Parietal lobe (tissue), 2 donors: ENCODE measurements around a stretch of chr10.

DNA sequence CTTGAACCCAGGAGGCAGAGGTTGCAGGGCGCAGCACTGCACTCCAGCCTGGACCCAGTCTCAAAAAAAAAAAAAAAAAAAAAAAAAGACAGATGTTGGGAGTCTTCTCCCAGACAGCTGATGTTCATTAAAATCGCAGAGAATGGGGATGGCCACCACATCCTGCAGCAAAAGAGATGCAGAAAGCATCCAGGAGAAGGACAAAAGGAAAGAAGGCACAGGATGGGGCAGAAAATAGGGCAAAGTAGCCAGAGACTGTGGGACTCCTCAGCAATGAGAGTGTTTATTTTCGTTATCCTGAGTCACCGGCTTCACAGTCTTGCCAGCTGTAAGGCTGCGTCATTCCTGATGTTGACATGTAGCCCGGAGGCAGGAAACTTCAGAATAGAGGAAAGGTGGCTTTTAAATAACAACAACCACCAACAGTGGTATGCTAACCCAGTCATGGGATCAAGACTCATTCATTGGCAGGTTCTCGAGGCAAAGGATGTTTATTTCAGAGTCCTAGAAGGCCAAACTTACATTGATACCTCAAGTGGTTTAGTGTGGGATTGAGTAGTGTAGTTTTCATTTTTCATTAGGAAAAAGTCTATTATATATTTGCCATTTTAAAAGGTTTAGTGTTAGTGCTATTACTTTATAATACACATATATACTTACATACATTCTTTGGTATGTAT lies 149.6 kb upstream of the SVIL start:
- RAMPAGE, long total RNA: no peak

- RAMPAGE, long total RNA: no peak
Measured at GRCh38 chr10:29794811-29795154, 160.0 kb upstream of the SVIL start.

DNA sequence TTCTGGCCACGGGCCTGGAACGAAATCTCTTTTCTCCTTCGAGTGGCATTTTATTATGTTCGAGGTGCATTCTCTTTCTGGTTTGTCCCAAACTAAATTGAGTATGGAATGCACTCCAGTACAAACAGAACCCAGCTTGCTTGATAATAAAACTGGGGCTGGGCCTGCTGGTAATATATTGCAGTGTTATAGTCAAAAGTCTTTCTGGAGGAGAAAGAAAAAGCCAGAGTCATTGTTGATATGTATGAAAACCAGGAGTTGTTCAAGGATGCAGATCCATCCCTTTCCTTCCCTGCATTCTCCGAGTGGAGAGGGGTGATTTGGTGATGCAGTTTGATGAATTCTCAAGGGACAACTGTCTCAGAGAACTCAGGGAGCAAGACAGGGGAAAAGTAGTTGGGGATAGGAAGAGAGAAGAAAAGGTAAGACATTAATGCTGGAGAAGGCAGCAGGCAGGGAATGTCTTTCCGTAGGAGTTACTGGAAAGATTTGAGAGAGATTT lies 160.6 kb upstream of the SVIL start:
- RAMPAGE, long total RNA: no peak

DNA sequence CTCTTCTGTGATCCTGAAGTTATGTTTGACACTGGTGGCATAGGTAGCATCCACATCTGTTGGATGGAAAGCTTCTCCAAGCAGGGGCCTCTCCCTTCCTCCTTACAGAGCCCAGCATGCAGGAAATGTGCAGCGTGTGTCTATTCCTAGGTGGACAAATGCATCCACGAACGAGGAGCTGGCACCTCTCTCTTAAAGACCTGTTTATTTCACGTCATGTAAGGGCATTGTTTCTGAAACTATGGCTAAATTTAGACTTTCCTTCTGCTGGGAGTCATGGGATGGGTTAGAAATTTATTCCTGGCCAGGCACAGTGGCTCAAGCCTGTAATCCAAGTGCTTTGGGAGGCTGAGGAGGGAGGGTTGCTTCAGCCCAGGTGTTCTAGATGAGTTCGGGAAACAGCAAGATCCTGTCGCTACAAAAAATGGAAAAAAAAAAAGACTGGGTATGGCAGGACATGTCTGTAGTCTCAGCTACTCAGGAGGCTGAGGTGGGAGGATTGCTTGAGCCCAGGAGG lies 208.4 kb upstream of the SVIL start:
- RAMPAGE, long total RNA: no peak

GRCh38 chr10:29881273-29881585 lies 178.2 kb downstream of the JCAD start:
- RAMPAGE, long total RNA: no peak

DNA sequence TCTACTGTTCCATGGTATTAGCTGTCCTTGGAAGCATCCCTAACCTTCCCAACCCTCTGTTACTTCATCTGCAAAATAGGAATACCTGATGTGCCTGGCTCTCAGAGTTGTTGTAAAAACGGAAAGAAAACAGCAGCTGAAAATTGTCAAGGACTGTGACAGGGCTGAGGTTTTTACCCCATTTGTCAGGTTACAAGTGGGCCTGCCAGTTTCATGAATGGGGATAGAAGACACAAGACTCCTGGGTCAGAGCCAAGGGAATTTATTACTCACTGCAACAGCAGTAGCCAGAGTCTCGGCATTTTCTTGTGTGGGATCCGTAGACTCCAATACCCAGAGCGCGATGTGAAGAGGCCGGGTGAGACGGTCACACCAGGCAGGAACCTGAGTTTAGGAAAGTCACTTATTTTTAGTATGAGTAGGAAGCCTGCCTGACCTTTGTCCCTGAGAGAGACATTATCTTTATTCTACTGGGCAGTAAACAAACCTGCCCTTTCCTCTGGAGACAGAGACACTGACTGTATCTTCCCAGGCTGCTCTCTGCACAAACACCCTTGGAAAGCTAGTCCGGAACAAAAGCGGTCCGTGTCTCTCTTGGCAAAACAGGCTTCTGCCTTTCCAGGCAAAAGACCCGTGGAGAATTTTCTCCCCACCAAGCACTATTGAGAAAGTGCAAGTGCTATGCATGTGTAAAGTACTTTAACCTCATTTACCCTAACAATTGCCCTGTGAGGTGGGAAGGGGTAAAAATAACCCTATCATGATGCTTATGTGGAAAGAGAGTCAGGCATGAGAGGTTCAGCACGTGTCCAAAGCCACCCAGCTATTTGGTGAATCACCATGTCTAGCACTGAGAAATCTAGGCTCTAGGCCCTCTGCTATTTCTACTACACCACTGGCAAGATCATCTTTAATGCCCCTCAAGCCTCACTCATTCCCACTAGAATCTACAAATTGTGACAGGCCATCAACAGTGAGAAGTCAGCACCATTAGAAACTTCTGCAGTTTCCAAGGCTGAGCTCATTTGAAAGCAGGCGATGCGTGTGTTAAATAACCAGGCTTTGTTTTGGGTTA lies 58.4 kb downstream of the JCAD start:
- RAMPAGE, long total RNA: no peak

GRCh38 chr10:30055297-30055869 lies 4.0 kb downstream of the JCAD start:
- RAMPAGE, long total RNA: no peak

DNA sequence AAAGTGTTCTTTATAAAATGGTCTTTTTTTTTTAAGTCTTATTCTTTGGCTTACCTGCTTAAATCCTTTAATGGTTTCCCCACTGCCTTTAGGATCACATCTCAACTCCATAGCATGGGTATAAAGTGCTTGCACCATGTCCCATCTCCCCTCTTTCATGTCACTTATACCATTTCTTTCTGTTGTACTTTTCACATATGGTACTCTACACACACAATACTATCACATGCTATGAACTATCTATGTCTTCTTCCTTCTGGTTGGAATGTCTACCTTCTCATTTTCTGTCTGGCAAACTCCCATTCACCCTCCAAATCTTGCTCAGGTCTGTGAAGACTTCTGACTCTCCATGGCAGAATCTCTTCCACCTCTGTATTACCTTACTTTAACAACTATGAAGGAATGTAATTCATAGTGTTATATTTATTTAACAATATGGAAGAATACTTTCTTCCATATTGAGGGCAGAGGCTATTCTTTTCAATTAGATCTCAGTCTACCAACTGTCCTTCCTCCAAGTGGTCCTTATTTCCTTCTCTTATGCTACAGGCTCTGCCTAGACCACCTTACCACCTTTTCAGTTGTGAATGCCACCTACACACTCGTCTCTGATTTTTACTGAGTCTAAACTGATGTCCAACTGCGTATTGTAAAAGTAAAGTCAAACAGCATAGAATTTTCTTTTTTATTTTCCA lies 4.9 kb downstream of the MTPAP start:
- RAMPAGE, long total RNA: no peak

- RAMPAGE, long total RNA: no peak
Measured at GRCh38 chr10:30359548-30360198, 10.6 kb upstream of the MTPAP start.

- RAMPAGE, long total RNA: no peak
Measured at GRCh38 chr10:30435618-30435905, 1.6 kb downstream of the MAP3K8 start.

- RAMPAGE, long total RNA: no peak
Measured at GRCh38 chr10:30529180-30530222, 95.5 kb downstream of the MAP3K8 start.

- RAMPAGE, long total RNA: no peak
Measured at GRCh38 chr10:30542433-30543110, 87.0 kb downstream of the LYZL2 start.

GRCh38 chr10:30700255-30700822 lies 70.8 kb upstream of the LYZL2 start:
- RAMPAGE, long total RNA: no peak

GRCh38 chr10:30980947-30981440 lies 50.7 kb downstream of the ZNF438 start:
- RAMPAGE, long total RNA: no peak

GRCh38 chr10:31029488-31030017 lies 2.1 kb downstream of the ZNF438 start:
- RAMPAGE, long total RNA: no peak

- RAMPAGE, long total RNA: no peak
Measured at GRCh38 chr10:31427106-31427305, 108.0 kb downstream of the ZEB1 start.

GRCh38 chr10:31581817-31582494 lies 262.9 kb downstream of the ZEB1 start:
- RAMPAGE, long total RNA: no peak

GRCh38 chr10:31582503-31583263 lies 263.7 kb downstream of the ZEB1 start:
- RAMPAGE, long total RNA: no peak

- RAMPAGE, long total RNA: no peak
Measured at GRCh38 chr10:31650005-31650602, 278.5 kb downstream of the ARHGAP12 start.

DNA sequence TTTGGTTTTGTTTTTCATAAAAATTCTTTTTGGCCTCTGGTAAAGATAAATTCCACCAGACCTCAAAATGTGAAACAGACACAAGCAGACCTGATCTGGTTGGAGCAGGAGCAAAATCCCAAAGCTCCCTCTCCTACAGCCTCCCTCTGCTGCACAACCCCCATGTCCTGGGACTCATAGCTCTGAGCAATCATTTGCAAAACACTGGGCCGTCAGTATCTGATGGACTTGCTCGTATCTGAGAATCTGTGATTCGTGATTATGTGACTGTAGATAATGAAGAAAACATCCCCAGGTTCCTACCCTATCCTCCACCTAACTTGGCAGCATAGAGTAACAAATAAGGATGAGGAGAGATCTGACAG lies 230.1 kb downstream of the ARHGAP12 start:
- RAMPAGE, long total RNA: no peak